Melanocyte of skin (primary cell): ENCODE measurements around a stretch of chr5.

- CAGE, long polyA plus RNA, 2 experiments = no peak in any of the 2 experiments
Observed at GRCh38 chr5:94095497-94096273, 15.8 kb downstream of the FAM172A start.

GRCh38 chr5:95081997-95082640 lies 202.8 kb downstream of the MCTP1 start:
- CAGE, long polyA plus RNA, 2 experiments = no peak in any of the 2 experiments

- CAGE, long polyA plus RNA, 2 experiments = no peak in any of the 2 experiments
Observed at GRCh38 chr5:95177932-95178658, 106.8 kb downstream of the MCTP1 start.

- CAGE, long polyA plus RNA, 2 experiments = no peak in any of the 2 experiments
Observed at GRCh38 chr5:95478045-95478678, 76.6 kb downstream of the SKIC3 start.

GRCh38 chr5:95647697-95648477 lies 1.3 kb downstream of the RFESD start:
- CAGE, long polyA plus RNA, 2 experiments = no peak in any of the 2 experiments

GRCh38 chr5:95760120-95761130 lies 29.3 kb downstream of the RHOBTB3 start:
- CAGE, long polyA plus RNA, 2 experiments = no peak in any of the 2 experiments

DNA sequence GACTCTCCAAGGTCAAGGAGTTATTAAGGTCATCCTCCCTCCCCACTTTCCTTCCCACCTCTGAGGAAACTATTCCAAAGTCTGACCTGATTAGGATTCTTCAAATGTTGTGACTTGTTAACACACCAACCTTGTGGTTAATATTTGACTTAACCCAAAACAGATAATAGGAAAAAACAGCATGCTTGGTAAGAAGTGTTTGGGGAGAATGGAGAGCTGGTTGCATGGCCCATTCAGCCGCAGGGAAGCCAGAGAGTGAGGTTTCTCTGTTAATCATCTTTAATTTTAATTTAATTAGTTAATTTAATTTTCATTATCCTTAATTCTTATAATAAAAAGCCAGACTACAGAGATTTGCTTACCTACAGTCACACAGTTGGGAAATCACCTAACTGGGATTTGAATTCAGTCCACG lies 18.6 kb downstream of the GLRX start:
- CAGE, long polyA plus RNA, 2 experiments = no peak in any of the 2 experiments

GRCh38 chr5:95807964-95809120 lies 14.2 kb downstream of the GLRX start:
- CAGE, long polyA plus RNA, 2 experiments = no peak in any of the 2 experiments

- CAGE, long polyA plus RNA, 2 experiments = no peak in any of the 2 experiments
Observed at GRCh38 chr5:95817248-95817980, 5.1 kb downstream of the GLRX start.

DNA sequence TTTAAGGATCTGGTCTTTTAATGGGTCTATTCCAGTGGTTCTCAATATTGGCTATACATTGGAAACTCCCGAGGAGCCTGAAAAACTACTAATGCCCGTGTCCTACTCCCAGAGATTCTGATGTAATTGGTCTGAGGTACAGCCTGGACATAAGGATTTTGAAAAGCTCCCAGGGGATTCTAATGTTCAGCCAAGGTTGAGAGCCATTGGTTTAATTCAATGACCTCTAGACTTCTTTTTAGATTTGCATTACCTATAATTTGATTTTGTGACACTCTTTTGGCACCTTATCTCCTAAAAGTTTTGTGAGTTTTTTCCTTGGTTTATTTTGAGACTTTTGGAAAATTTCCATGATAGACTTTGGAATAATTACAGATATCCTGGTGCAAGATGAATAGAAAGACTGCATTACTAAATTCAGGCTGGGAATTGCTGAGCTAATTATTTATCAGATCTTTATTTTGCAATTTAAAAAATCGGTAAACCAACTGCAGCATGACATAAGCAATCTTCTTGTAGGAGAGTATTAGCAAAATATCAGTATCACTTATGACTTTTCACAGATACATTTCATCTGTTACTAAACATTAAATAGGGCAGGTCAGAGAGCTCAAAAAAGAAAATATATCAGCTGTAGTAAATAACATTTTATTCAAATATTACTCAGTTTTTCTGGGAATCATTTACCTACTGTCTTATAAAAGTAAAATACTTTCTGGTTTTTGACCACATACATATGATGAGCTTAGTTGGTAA lies 91.6 kb upstream of the ELL2 start:
- CAGE, long polyA plus RNA, 2 experiments = no peak in any of the 2 experiments

DNA sequence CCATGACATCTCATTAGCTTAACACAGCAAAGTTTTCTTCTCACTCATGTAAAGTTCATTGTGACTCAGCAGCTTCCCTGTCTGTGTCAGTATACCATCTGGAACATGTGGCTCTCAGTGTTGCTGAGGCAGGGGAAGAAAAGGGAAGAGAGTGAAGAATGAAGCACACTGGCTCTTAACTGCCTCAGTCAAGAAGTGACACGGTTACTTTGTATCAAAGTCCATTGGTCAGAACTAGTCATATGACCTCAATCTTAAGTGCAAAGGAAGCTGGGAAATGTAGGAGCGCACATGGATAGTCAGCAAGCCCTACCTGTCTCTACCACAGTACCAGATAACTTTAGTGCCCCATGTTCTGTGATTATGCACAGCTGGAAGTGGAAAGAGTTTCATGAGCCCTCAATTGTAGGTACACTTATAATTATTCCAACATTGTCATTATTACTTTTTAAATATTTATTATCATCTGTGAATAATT lies 185.1 kb upstream of the ELL2 start:
- CAGE, long polyA plus RNA, 2 experiments = no peak in any of the 2 experiments

- CAGE, long polyA plus RNA, 2 experiments = no peak in any of the 2 experiments
Observed at GRCh38 chr5:96633598-96633993, 28.6 kb upstream of the CAST start.

- CAGE, long polyA plus RNA, 2 experiments = no peak in any of the 2 experiments
Observed at GRCh38 chr5:96709071-96709800, 47.1 kb downstream of the CAST start.

DNA sequence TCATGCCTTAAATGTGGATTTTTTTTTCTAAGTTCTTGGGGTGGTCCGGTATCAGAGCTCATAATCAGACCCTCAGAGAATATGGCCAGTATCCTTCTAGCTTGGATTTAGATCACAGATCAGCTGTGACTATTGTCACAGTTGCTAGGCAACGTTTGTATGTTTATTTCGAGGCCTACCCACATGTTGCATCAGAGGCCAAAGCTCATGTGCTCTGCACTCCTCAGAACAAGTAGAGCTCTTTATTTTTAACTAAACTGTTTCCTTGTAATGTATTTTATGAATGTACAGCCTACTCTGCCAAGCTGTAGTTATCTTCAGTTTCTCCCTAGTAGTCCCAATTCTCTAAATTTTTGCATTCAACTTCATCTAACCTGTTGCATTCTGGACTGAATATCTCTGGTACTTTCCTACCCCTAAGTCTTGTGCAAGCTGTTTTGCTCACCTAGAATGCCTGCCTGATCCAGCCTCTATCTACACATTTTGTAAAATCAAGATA lies 52.8 kb downstream of the CAST start:
- CAGE, long polyA plus RNA, 2 experiments = no peak in any of the 2 experiments

- CAGE, long polyA plus RNA, 2 experiments = no peak in any of the 2 experiments
Observed at GRCh38 chr5:96718531-96719065, 56.4 kb downstream of the CAST start.

GRCh38 chr5:96741230-96741716 lies 66.5 kb downstream of the ERAP1 start:
- CAGE, long polyA plus RNA, 2 experiments = no peak in any of the 2 experiments

DNA sequence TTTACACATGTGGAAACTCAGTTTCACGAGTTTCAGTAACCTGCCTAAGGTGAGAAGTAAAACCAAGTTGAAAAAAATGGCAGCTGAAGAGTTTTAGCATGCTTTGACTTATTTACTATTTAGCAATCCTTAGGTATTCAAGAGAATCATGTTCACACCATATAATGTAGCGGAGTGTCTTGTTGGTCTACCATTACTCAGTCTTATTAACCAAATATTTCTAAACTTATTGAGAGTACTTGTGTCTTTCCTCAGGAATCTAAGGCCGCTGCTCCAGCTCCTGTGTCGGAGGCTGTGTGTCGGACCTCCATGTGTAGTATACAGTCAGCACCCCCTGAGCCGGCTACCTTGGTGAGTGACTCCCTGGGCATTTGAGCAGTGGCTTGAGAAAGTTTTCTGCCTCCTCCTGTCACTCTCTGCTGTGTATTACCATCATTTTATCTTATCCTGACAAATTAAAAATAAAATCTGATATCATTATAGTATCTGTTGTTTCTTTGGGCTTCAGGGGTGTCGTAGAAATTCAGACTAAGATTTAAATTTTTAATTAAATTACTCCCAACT lies 57.3 kb downstream of the ERAP1 start:
- CAGE, long polyA plus RNA, 2 experiments = no peak in any of the 2 experiments

DNA sequence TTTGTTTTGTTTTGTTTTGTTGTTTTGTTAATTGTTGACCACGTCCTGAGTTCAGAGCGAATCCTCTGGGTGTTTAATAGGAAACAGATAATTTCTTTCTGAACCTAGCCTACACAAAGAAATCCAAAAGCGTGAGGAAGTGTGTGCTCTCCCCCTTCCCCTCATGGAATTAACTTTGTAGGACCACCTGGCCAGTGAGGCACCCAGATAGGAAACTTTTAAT lies 866 bp downstream of the ERAP1 start:
- CAGE, long polyA plus RNA, 2 experiments = no peak in any of the 2 experiments

- CAGE, long polyA plus RNA, 2 experiments = no peak in any of the 2 experiments
Observed at GRCh38 chr5:96922870-96923287, 13.0 kb upstream of the LNPEP start.

- CAGE, long polyA plus RNA, 2 experiments = no peak in any of the 2 experiments
Observed at GRCh38 chr5:96923873-96924445, 11.9 kb upstream of the LNPEP start.